Progenitor cell of endocrine pancreas (in vitro differentiated cells): Measurements from ENCODE around the genes STK35, PTPRA and SPEF1.

DNA sequence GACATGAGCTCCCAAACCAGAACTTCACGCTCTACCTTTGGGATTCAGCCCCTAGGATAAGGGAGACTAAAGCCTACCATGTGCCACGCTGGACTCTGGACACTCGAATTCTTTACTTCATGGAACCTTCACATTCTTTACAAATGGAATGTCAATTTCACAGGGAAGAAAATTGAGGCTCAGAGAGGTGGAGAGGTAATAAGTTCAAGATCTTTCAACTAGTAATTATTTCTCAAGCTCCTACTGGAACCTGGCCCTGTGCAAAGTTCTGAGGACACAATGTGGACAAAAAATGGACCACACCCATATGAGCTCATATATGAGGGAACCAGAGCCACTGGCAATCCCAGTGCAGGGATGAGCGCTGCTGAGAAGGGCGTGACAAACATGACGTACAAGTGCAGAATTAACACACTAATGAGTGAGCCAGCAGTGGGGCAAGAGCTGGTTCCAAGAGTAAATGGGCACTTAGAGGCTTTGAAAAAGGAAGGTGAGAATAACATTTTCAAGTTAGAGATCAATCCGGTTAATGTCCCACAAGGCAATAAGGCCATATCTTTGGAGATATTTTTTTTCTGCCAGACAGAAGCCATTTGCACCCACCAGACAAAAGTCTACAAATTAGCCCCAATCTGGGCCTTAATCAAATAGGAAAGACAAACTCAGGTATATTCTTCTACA lies 48.5 kb downstream of the SIRPA start:
- PRO-cap: no peak

- PRO-cap: bidirectional peak, plus-strand start at chr20:2101861, minus-strand start at chr20:2101686; bidirectional peak, plus-strand start at chr20:2102031, minus-strand start at chr20:2102035; bidirectional peak, plus-strand start at chr20:2102662, minus-strand start at chr20:2102331
Observed at GRCh38 chr20:2101441-2102491, at the start of gene STK35. Gene STK35 (plus strand): TSS chr20:2101827.

GRCh38 chr20:2118880-2119421 lies 17.3 kb downstream of the STK35 start:
- PRO-cap: no peak

DNA sequence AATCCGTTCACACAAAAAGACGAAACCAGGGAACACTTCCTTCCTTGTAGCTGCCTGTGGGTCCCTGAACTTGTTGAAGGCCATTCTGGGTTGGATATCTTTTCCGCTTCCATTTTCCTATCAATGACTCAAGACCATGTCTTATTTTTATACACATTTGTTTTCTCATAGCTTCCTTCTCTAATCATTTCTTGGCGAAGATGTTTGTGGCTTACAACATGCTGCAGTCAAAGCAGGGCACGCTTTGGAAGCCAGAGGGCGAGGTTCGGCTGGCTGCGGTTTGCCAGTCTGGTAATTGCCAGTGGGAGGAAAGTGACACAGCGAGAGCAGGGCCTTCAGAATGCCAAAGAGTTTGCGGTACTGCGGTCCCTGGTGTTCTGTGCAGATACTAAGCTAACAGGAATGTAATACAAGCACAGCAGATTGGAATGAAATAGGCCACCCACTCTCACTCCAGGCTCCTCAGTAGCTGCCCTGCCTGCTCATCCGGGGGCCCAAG lies 58.8 kb upstream of the TGM3 start:
- PRO-cap: no peak

DNA sequence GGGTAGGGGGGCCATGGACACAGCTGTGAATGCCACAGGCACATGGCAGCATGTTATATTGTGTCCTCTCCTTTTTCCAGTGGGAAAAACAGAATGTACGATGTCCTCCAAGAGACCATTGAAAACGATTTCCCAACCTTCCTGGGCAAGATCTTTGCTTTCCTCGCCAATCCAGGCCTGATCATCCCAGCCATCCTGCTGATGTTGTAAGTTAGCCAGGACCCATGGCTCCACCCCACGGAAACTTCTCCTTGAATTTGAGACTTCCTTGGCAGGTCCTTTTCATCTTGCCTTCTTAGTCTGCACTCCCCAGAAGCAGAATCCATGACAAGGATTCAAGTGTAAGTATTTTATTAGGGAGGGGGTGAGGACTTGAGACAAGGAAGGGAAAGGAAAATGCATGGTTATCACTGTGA lies 28.2 kb upstream of the NOP56 start:
- PRO-cap: no peak

DNA sequence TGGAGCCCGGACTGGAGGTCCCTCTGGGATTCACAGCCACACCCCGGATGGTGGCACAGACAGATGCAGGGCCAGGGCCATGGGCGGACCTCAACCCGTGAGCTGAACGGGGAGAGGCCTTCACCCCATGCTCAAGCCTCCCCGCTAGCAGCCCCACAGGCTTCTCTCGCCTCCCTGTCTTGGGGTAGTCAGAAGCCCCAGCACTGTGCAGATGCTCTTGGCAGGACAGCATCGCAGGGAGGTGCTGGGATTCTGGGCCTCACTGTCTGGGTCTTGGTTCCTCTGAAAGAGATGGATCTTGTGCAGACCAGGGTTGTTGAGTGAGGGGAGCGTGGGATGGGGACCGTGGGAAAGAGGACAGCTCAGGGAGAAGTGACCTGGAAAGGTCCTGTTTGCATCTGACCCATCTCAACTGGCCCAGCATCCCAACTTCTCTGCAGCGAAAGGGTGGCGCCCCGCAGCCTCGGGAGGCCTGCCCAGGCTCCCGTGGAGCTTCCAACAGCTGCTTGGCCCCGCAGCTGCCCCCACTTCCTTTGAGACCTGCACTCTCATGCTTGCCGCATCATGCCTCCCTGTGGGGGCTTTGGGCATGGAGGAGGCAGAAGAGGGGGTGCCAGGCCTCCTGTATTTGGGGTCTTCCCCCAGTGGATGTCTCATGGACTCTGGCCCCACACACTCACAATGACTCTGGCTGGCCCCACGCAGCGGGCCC lies 41.0 kb downstream of the CPXM1 start:
- PRO-cap: no peak

GRCh38 chr20:2804888-2805266 lies 4.5 kb upstream of the CPXM1 start:
- PRO-cap: no peak

DNA sequence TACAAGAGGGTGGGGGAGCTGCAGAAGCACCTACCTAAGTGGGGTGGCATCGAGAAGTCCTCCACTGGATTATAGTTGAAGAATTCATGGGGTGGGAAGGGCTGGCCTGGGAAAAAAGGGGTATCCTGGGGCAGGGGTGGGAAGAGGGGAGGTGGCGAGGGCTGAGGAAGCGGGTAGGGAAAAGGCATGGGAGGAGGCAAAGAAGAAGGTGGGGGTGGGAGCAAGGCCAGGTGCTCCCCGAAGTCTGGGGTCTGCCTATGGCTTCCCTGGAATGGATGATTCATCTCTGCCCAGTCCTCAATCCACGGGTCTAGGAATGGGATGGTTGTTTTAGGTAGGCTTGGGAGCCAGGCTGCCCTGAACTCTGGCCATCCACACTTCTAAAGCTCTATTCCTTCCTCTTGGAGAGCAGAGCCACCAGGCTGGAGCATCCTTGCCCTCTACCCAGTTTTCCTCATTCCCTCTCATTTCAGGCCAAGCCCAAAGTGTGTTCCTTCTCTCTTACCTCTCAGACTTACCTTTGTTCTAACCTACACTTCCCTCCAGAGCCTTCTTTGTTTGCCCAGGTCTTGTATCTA lies 4.4 kb downstream of the PCED1A start:
- PRO-cap: no peak

DNA sequence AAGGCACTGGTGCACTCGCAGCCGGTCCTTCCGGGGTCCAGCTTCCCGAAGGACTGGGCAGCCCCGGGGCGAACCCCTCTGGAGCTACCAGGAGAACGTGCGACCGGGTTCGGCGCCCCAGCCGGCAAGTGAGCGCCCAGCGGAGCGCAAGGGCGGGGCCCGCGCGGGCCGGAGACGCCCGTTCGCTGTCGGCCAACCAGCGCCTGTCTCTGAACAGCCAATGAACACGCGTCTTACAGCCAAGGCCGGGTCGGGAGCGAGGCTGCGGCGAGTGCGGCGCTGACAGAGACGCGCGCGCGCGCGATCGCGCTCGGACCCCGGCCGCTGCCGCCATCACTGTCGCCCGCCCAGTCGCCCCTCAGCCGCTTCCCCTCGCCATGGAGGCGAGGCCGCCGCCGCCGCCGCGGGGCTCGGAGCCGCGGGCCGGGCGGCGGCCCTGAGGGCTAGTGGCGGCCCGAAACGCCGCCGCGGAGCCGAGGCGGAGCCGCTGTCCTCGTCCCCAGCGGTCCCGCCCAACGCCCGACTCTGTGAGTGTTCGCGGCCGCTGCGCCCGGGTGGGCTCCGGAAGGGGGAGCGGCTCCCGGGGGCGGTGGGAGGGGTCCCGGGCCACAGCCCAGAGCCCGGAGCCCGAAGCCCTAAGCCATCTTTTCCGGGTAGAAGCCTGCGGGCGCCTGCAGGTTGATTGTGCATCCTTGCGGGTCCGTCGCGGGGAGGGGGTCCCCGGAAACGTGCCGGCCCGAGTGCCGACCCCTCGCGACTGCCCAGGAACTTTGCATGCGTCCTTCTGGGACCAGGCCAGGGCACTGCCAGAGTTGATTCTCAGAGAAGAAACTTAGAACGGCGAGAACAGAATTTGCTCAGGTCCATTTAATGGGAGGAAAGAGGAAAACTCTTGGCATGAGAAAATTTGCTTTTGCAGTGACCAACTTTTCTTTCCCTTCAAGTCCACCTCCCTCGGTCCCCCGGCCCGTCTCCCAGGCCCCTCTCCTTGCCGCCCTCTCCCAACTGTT lies at the start of gene PTPRA:
PTPRA (plus strand) TSS at position 248 of the 1,010 bp plus-strand sequence.
- PRO-cap: bidirectional peak, plus-strand start at position 250 of the sequence, minus-strand start at position 130 of the sequence; bidirectional peak, plus-strand start at position 446 of the sequence, minus-strand start at position 527 of the sequence

DNA sequence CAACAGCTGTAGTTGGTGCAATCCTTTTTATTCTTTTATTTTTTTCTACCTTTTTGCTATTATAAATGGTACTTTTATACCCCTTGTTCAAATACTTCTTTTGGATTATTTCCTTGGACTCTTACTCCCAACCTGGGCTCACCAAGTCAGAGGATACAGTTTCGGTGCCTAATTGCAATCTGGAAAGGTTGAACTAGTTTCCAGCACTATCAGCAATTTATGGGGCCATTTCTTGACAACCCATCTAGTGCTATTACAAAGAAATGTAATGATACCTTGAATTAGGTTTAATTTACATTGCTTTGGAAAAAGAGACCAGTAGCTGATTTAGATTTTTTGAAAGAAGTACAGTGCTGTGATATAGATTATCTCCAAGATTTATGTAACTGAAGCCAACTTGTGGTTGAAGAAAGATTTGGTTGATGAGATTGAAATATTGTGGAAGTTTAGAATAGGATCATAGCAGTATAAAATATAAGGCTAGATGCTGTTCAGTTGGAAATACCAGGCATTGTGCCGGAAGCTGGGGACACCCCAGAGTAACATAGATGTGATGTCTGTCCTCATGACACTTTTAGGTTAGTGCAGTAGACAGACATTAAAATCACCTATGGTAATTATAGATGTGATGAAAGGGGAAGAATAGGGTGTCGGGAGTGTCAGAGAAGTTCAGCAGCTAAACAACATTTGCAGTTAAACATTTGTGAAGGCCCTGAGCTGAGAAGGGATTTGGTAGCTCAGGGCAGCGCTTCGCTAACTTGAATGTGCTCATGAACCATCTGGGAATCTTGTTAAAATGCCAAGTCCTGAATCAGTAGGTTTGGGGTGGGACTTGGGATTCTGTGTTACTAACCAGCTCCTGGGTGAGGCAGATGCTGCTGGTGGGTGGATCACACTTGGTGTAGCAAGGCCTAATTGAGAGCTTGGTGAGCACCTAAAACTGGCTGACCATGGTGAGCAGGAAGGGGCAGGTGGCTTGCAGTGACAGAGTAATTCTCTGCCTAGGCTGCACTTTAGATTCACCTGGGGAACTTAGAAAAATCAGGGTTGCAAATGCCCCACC lies 5.6 kb downstream of the PTPRA start:
- PRO-cap: no peak

DNA sequence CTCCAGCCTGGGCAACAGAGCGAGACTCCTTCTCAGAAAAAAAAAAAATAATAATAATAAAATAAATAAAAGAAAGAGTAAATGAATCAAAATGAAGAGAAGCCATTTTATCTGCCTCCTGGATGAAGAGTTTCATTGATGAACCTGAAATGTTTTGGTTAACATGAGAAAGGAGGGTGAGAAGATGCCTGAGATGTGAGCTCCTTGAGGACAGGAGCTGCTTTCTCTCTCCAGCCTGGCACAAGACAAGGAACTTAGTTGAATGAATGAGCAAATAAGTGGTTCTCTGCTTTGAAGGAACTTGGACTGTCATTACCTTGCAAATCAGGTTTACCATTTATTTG lies 73.5 kb downstream of the PTPRA start:
- PRO-cap: no peak

- PRO-cap: no peak
Observed at GRCh38 chr20:2975233-2975994, 68.0 kb upstream of the GNRH2 start.

- PRO-cap: no peak
Observed at GRCh38 chr20:3007230-3008155, 35.9 kb upstream of the GNRH2 start.

GRCh38 chr20:3046683-3047406 lies 993 bp downstream of the MRPS26 start:
- PRO-cap: unidirectional peak, minus-strand start at chr20:3046803

- PRO-cap: no peak
Observed at GRCh38 chr20:3080891-3081606, 3.5 kb downstream of the AVP start.

DNA sequence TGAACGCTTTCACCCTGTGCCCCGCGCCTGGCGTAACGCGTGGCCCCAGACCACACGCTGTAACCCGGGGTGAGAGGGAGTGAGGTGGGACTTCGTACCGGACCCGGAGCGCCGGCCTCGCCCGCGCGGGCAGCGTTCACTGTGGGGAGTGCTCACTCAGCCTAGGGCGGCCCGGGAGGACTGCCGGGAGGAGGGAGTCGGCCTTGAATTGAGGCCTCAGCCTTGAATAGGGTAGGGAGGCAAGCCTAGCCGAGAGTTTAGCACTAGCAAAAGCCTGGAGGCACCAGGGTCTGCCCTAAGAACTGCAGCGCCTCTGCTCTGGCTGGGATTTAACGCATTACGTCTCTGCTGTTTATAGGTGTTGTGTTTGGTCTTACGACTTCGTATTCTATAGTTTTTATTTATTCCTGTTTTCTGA lies 891 bp upstream of the LZTS3 start:
- PRO-cap: bidirectional peak, plus-strand start at position 298 of the sequence, minus-strand start at position 150 of the sequence

DNA sequence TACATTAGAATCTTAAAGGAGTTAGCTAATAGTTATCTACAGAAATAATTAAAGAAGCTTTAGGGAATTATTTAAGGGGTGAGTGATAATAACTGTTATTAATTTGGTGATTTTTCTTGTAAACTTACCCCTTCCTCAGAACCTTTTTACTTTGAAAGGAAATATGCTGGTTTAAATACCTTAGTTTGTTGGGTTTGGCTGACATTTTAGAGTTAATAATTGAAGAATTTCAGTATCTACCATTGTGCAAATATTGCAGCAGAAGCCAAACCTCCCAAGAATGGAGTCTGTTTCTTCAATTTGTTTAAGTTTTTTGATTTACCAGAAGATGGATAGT lies 77.0 kb downstream of the ATRN start:
- PRO-cap: no peak

DNA sequence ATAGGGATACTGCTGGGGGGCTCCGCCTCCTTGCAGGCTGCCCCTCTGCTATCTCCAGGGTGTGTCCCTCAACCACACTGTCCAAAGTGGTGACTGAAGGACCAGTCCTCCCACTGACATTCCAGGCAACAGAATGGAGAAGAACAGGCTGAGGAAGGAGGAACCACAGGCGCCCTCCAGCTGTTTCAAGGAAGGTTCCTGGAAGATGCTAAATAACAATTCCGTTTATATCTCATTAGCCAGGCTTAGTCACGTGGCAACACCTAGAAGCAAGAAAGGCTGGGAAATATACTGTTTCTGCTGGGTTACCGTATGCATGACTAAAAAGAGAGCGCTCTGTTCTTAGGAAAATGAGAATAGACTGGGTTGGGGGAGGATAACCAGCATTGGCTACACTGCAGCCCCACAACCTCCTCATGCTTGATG lies 4.8 kb upstream of the HSPA12B start:
- PRO-cap: no peak

DNA sequence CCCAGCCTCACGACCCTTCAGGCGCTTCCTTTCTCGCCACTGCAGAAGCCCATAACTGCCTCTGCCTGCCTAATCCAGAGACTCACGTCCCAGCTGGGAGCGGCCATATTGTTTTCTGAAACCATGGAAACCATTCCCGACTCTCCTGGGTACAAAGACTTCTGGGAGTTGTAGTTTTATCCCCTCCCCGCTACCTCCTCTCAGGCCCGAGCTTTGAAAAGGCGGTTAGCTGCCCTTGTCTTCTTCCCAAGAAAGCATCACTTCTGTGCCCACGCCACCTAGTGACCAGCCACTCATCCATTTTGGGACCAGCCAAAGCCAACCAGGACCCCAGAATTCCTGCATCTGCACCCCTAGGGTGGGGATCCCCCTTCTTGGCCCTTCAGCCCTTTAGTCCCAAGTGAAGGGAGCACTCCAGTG lies at the start of gene SPEF1:
SPEF1 (minus strand) TSS at position 117 of the 420 bp plus-strand sequence.
- PRO-cap: unidirectional peak, minus-strand start at position 57 of the sequence

GRCh38 chr20:3798158-3798494 lies 2.0 kb downstream of the CDC25B start:
- PRO-cap: no peak